LHCN-M2 (cell line): ENCODE measurements around a stretch of chr7.

- RAMPAGE, long total RNA = no peak
Measured at GRCh38 chr7:44322611-44323184, 2.7 kb downstream of the CAMK2B start.

- RAMPAGE, long total RNA = no peak
Measured at GRCh38 chr7:44489615-44490281, 710 bp downstream of the NUDCD3 start.

DNA sequence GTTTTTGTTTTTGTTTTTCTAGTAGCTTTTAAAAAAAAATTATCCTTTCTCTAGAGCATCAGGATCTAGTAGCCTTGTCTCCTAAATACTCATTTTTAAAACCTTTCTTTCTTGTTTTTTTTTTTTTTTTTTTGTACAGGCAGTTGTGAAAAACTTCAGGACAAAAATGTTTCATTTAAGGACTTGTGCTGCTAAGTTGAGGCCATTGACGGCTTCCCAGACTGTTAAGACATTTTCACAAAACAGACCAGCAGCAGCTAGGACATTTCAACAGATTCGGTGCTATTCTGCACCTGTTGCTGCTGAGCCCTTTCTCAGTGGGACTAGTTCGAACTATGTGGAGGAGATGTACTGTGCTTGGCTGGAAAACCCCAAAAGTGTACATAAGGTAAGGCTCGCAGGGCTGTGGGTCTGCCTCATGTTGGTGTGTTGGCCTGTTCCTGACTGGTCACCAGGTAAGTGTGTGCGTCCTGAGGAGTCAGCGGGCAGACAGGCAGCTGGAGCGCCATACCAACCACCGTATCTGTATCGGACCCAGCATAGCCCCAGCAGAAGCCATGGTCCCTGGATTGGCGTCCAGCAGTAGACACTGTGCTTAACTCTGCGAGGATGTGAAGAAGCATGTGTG is 17.9 kb downstream of the OGDH start:
- RAMPAGE, long total RNA = no peak

GRCh38 chr7:44646355-44646851 is 40.0 kb downstream of the OGDH start:
- RAMPAGE, long total RNA = no peak

DNA sequence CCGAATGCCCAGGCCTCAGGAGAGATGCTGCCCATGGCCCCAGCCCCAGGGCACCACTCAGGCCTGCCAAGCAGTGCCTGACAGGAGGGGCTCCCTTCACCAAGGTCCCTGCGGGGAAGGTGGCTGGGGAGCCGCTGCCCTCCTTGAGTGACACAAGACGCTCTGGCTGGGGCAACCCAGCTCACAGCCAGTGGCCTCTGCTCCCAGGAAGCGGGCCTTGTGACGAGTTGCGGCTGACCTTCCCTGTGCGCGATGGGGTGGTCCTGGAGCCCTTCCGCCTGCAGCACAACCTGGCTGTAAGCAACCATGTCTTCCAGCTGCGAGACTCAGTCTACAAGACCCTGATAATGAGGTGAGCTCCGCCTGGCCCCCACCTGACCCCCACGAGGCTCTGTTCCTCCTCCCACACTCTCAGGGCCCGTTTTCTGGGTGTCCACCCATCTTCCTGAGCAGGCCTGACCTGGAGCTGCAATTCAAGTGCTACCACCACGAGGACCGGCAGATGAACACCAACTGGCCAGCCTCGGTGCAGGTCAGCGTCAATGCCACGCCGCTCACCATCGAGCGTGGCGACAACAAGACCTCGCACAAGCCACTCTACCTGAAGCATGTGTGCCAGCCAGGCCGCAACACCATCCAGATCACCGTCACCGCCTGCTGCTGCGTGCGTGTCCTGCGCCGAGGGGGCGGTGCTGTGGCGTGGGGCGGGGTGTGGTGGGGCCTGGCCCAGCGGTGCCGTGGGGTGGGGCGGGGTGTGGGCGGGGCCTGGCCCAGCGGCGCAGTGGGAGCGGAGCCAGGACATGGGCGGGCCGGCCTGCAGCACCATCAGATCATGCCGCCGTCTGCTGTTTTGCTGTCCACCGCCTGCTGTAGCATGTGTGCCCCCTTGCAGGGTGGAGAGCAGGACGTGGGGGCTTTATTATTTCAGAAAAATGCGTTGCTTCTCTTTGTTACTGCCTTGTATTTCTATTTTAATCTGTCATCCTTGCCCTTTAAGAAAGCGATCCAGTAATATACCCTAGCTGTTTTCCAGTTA is 12.9 kb downstream of the ZMIZ2 start:
- RAMPAGE, long total RNA = no peak

- RAMPAGE, long total RNA = no peak
Measured at GRCh38 chr7:44820831-44821067, 24.3 kb downstream of the PPIA start.

- RAMPAGE, long total RNA = no peak
Measured at GRCh38 chr7:44831702-44832647, 15.9 kb downstream of the H2AZ2 start.

DNA sequence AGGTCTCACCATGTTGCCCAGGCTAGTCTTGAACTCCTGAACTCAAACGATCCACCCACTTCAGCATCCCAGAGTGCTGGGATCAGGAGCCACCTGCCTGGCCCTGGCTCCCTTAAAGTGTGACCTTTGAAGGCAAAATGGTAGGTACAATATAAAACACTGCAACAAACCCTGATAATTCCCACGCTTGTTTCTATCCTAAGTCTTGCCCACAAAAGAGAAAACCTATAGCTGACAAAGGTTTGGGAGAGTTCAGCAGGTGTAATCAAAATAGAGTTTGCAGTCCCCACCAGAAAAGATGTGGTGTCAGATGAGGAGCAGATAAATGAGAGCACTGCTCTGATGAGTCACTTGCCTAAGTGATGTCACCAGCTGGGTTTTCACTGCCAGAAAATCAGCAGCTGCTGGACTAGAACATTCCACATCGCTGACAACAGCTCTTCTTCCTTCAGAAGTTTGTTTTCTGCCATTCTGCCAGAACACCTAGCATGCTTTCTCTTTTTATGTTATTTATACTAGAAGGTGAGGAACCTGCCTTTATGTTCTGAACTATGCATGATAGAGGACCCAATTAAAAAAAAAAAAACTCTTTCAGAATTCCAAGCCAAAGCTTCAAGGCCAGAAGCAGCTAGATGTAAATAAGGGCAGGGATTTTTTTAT is 18.1 kb downstream of the PURB start:
- RAMPAGE, long total RNA = no peak

GRCh38 chr7:44921517-44922181 is 36.3 kb upstream of the PURB start:
- RAMPAGE, long total RNA = no peak

GRCh38 chr7:44966297-44967066 is 12.3 kb downstream of the MYO1G start:
- RAMPAGE, long total RNA = no peak

- RAMPAGE, long total RNA = no peak
Measured at GRCh38 chr7:44984358-44984942, 5.6 kb upstream of the MYO1G start.

GRCh38 chr7:45564496-45564960 is 9.6 kb upstream of the ADCY1 start:
- RAMPAGE, long total RNA = no peak

DNA sequence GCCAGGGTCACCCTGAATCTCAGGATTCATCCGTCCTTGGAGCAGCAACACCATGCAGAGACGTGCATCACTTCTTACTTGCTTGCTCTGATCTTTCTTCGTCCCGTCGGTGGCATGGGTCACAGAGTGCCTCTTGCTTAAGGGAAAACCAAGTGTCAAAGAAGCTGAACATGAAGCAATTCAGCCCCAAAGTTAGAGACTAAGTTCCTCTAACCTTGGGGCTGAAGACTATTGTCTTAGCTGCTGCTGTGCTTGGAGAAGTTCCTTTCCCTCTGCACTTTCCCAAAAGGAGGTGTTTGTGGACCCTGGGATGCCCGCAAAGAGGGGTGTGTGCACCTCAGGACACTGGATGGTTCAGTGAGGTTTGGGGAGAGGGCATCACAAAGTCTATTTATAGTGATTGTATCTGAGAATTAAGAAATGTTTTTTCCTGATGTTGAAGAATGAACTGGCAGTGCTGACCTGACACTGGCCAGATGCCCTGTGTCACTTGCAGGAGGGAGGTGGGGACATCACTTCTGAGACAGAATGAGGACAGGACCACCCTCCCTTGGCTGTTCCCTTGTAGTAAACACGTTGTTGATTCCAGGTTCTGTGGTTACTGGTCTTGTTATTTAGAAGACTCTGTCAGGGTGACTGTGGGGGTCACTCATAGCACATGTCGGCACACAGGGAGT is 126.2 kb downstream of the ADCY1 start:
- RAMPAGE, long total RNA = no peak

DNA sequence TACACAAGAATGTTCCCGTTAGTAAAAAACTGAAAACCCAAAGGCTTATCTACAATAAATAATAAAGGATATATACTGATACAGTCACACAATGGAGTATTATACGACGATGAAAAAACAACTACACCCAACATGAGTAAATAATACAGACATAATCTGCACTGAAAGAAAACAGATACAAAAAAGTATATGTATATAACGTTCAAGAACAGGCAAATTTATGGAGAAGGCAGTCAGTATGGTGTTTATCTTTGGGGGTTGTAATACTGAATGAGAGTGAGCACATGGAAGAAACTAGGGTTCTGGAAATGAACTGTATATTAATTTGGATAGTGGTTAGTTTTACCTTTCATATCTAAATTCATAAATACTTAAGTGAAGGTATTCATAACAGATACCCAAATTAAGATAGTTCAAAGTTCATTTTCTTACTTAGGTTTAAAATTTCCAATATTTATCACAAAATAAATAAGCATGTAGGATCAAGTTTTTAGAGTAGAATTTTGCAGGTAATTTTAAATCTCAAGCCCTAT is 109.0 kb downstream of the CCDC201 start:
- RAMPAGE, long total RNA = no peak

DNA sequence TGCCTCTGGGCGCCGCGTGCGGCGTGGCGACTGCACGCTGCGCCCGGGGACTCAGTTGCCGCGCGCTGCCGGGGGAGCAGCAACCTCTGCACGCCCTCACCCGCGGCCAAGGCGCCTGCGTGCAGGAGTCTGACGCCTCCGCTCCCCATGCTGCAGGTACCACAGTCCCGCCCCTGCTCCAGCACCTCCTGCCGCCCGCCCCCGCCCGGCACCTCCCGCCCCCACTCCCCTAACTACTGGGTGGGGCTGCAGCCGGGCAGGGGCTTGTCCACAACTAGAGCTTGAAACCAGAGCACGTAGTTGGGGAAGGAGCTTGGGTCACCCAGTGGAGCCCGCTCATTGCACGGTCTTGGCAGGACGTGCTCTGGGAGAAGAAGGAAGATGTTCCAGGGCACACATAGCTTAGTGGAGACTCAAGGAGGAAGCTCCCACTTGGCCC is 577 bp downstream of the IGFBP1 start:
- RAMPAGE, long total RNA = no peak

GRCh38 chr7:46568428-46568818 is 647.4 kb upstream of the IGFBP3 start:
- RAMPAGE, long total RNA = no peak

- RAMPAGE, long total RNA = no peak
Measured at GRCh38 chr7:47052891-47053185, 529.1 kb downstream of the TNS3 start.

DNA sequence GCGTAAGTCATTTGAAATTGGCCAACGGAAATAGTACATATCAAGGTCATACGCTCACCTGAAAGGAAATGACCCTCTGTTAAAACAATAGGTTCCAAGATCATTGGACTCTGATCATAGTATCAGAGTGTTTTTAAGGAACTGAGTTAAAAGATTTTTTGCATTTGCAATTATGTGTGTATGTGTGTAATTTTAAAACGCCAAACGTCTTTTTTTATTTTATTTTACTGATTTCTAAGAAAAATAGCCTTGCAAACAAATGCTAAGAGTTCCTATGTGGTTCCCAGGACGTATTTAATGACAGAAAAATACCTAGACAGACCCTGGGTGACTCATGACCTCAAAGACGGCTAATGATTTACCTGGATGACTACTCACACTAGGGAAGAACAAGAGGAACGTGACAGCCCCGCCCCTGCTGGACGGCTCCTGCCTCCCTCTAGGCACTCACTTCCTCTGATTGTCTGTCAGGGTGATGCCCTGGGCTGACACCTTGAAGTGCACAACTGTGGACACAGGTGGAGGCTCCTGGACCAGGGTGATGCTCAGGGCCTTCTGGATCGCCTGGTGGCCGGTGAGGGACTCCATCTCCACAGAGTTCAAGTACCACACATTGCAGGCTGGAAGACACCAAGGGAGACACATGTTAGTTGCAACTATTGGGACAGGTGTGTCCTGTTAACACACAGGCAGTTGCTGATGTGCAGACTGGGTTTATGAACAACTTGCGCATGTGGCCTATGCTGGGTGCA is 298.5 kb downstream of the TNS3 start:
- RAMPAGE, long total RNA = no peak

GRCh38 chr7:47301514-47302072 is 280.3 kb downstream of the TNS3 start:
- RAMPAGE, long total RNA = no peak

DNA sequence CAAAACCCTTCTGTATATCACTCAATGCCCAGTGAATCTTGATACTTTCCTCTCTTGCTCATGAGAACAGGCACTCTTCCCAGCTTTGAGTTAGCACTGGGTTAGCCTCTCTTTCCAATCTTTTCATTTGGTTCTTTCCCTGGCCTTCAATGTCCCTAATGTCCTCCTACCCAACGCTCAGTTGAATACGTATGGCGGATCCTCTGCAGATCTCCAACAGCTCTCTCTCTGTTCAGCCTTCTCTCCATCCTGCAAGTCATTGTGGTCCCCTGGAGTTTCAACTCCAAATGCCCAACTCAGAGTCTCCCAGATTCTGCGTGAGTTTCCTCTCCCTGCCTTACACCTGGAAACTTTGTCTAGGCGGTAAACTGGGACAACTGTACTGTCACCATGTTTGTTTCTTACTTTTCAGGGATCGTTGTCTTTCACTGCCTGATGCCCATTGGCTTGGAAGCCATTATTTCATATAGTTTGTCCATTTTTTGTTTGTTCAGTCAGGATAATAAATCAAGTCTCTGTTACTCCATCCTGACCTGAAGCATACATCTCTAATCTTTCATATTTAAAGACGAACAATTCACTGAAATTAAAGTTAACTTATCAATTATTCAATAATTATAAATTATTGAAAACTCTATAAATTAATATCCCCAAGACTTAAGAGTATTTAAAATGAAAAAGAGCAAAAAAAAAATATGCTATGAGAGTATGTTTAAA is 273.0 kb downstream of the TNS3 start:
- RAMPAGE, long total RNA = no peak